T47D (cell line): ENCODE measurements around the genes MC2R and SNRPD1.

DNA sequence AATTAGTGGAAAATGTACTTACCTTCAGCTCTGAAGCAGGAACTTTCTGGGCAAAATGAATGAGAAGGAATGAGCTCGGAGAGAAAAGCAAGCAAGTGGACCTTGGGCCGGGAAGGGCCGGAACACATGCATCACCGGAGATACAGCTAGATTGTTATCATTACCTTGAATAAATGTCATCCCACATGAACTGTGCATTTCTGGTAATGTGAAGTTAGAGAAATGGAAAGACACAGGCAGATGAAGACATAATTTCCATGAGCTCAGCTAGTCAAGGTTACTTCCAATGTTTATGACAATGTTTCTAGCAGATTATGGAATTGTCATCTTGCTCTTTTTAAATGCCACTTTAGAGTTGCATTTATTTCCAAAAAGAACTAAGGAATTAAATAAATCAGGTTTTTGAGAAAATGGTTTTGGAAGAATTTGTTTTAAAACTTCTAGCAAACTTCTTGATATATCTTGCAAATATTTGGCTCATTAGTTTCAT, at the start of gene MC2R:
MC2R (minus strand) TSS at position 71 of the 490 bp plus-strand sequence.
- RRBS: no CpG with 5 or more reads among the region's 4 CpGs

- RRBS: no CpG with 5 or more reads among the region's 69 CpGs
Observed at GRCh38 chr18:14450078-14450690, 93.2 kb downstream of the POTEC start.

- RRBS: no CpG with 5 or more reads among the region's 5 CpGs
Observed at GRCh38 chr18:14921073-14921418, 173.1 kb downstream of the ANKRD30B start.

- RRBS: no CpG with 5 or more reads among the region's 5 CpGs
Observed at GRCh38 chr18:14941214-14941550, 193.2 kb downstream of the ANKRD30B start.

DNA sequence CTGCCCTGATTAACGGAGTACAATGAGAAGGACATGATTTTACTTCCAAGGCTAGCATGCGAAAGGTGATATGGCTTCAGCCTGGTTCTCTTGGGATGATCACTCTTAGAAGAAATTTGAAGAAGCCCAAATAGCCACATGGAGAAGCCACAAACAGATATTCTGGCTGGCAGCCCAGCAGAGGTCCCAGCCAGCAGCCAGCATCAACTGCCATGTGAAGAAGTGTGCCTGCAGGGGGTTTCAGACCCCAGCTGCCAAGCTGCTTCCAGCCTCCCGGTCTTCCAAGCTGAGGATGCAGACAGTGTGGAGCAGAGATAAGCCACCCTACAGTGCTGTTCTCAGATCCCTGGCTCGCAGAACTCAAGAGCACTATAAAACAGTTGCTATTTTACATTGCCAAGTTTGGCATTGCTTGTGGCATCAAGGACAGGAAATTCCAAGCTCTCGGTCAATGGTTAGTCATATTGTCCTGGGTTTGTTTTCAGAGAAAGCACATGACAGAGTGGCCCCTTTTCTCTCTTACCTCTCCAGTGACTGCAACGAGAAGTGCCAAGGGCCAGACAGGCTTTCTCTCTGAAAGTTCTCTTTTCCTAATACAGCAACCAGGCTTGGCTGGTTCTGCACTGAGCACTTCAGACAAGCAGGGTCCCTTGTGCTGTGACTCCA, 223.6 kb downstream of the ANKRD30B start:
- RRBS: no CpG with 5 or more reads among the region's 6 CpGs

- RRBS: no CpG with 5 or more reads among the region's 48 CpGs
Observed at GRCh38 chr18:15197436-15198060, 449.6 kb downstream of the ANKRD30B start.

- RRBS: no CpG with 5 or more reads among the region's 2 CpGs
Observed at GRCh38 chr18:20984185-20984567, 127.4 kb downstream of the ROCK1 start.

DNA sequence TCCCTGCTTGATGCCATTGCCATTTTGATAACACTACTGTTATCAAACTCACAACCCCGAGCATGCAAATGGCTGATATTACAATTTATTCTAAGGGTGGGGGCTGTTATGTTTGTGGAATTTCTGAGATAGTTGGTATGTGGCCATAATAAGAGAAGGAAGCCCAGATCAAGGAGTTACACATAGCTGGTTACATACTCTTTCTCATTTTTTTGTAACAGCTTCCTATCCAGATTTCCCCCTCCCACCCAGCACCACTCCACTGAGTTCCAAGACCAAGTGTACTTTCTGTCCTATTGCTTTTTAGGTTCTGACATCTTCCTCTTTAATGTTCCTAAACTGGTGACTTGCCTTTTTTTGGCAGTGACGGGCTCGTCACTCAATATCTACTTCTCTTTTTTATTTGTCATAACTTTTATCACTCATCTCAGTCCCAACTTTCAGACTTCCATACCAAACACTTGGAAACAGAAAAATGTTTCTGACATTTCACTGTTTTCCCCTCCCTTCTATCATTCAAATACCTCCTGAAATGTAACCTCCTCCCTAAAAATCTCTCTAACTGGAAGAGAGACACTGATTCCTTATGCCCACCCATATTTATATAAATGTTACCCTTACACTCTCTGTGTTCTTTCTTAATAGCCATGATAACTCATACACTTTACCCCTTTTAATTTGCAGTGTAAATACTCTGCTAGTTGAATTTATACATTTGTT, 6.3 kb upstream of the ROCK1 start:
- RRBS: no CpG with 5 or more reads among the region's 3 CpGs

- RRBS: 1% methylated on average over 19 of the region's 65 CpGs
Observed at GRCh38 chr18:21611994-21613159, at the start of gene SNRPD1. TSS of gene SNRPD1 (plus strand) at chr18:21612314.

GRCh38 chr18:21741884-21742247, 1.3 kb downstream of the MIB1 start:
- RRBS: 5% methylated on average over 6 of the region's 13 CpGs

DNA sequence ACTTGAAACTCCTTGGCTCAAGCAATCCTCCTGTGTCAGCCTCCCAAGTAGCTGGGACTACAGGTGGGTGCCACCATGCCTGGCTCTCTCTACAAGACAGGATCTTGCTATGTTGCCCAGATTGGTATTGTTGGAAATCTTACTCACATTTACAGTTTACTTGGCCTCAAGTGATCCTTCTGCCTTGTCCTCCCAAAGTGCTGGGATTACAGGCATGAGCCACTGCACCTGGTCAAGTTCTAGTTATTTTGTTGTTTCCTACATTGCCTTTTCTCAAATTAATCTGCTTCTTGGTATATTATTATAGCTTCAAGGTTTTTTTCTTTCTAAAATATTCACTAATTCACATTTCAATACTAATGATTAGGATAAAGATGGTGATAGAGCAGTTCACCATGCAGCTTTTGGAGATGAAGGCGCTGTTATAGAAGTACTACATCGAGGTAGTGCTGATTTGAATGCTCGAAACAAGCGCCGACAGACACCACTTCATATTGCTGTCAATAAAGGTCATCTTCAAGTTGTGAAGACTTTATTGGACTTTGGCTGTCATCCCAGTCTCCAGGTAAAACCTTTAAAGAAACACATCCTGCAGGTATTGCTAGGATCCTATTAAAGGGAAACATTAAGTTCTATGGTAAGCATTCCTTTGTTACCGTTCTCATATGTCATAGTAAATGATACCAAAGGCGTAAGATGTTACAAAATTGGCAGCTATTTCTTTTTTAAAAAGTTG, 74.8 kb downstream of the MIB1 start:
- RRBS: no CpG with 5 or more reads among the region's 7 CpGs

DNA sequence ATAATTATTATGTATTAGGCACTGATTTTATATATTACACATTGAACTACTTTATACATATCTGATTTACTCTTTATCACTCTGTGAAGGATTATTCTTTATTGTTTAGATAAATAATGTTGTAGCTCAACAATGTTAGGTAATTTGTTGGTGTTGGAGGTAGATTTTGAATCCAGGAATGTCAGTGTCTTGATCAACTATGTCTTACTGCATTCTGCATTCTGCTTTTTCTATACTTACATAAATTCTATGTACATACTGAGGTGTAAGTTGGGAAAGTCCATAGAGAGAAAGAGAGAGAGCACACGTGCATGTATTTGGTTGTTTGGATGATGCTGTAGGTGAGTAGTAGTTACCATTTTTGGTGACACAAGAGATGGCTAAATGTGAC, 111.4 kb downstream of the MIB1 start:
- RRBS: no CpG with 5 or more reads among the region's 1 CpG

GRCh38 chr18:21867567-21868666, 127.3 kb downstream of the MIB1 start:
- RRBS: no CpG with 5 or more reads among the region's 1 CpG

DNA sequence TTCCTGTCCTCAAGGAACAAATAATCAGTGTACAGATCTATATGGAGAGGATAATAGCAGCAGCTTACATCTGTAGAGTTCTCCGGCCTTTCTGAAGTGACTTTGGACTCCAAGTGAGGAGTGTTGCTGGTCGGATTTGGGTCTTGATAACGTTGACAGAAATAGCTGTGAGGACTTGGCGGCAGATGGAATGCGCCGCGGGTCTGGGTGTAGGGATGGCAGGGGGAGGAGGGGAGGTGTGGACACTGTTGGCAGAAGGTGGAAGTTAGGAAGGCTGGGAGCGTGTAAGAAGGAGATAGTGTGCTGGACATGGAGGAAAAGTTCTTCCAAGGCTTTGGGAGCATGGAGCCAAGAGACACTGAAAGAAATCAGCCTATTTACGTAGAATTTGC, 170.8 kb upstream of the GATA6 start:
- RRBS: no CpG with 5 or more reads among the region's 9 CpGs

DNA sequence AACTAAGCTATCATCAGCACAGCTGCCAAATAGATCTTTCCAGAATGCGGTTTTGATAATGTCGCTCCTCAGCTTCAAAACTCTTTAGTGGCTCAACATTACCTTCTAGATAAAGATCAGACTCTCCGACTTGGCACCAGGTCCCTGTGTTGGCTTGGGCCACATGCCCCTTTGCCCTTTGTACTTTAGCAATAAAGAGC, 128.9 kb upstream of the GATA6 start:
- RRBS: no CpG with 5 or more reads among the region's 3 CpGs

GRCh38 chr18:22060626-22061015, 108.8 kb upstream of the GATA6 start:
- RRBS: no CpG with 5 or more reads among the region's 2 CpGs

DNA sequence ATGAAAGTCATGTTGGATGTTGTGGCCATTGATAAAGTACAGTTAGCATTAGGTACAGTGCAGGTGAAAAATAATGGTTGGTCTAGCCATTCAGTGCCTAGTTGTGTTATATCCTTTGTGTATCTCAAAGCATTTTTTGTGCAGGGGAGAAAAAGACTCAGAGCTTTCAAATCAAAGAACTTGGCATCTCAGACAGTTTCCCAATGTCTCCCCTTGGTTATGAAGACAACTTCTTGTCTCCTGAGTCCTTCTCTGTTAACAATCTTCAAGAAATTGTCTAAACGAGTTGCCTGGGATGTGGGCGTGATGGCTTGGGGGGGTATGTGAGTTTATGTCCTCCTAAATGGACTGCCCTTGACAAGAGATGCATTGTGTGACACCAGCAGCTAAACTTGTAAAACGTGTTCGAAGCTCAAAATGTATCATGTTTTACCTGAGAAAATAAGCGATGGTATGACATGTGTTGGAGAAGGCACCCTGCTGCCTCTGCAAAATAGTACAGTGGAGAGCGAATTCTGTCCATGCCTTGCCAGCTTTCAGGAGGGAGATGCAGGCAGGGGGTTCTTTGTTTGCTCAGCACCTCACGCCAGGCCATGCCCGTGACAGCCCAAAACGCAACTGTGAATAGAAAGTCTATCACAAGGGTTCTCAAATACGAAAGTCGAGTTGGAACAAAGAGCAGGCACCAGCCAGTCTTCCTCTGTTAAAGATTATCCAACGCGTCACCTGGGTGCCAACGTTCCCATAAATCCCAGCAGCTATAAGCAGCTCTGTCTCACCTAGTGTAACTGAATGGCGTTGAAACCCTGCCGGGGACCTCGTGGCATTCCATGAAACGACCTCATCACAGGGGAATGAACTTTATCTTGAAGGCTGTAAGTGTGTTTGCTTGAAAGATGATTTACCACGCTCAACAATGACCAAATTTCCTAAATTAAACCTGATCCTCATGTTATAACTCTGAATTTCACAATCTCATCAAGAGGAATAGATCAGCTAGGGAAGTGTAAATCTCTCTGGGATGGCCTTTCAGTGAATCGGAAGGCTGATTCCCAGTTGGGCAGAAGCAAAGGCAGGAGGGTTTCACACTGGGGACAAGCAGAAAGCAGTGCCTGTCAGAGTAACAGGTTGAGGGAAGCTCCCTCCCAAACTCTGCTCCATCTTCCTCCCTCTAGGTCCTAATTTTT, 85.0 kb upstream of the GATA6 start:
- RRBS: no CpG with 5 or more reads among the region's 20 CpGs

DNA sequence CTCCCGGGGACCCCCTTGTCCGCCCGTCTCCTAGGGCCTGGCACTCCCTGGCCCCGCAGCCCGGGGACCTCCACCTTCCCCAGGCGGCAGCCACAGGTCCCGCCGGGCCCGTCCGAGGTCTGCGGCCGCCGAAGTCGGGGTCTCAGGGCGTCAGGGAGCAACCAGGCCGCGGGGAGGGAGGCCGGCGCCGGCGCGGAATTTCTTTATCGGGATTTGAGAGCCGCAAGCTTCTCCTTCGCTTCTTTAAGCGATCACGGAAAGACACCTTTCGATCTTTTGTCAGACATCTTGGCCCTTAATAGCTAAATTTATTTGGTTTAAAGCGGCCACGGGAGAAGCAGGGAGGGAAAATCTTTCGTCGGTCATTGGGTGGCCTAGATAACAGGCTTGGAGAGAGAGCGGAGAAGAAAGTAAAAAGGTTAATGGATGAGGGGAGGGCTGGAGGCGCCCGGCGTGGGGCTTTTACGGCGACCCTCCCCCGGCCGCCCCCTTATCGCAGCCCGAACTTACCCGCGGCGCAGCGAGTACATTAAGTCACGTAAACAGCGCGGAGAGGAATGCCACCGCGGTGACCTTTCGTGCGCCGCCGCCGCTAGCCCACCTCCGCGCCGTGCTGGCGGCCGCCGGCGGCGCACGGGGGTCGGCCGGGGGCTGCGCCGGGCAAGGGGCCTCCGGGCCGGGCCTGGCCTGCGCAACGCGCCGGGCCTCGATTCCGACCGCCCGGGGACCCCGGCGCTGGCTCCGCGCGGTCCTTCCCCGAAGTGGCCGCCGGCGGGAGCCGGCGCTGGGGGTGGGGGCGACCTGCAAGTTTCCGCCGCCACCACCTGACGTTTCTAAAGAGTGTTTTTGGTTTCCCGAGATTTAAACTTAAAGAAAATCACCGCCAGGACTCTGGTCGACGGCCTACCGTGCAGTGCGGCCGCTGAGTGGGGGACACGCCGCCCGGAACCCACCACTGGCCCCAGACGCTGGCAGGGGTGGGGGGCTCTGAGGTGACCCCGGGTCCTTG, 4.1 kb upstream of the GATA6 start:
- RRBS: 86% methylated on average over 25 of the region's 106 CpGs

- RRBS: 84% methylated on average over 15 of the region's 26 CpGs
Observed at GRCh38 chr18:22167030-22167493, 2.3 kb upstream of the GATA6 start.

DNA sequence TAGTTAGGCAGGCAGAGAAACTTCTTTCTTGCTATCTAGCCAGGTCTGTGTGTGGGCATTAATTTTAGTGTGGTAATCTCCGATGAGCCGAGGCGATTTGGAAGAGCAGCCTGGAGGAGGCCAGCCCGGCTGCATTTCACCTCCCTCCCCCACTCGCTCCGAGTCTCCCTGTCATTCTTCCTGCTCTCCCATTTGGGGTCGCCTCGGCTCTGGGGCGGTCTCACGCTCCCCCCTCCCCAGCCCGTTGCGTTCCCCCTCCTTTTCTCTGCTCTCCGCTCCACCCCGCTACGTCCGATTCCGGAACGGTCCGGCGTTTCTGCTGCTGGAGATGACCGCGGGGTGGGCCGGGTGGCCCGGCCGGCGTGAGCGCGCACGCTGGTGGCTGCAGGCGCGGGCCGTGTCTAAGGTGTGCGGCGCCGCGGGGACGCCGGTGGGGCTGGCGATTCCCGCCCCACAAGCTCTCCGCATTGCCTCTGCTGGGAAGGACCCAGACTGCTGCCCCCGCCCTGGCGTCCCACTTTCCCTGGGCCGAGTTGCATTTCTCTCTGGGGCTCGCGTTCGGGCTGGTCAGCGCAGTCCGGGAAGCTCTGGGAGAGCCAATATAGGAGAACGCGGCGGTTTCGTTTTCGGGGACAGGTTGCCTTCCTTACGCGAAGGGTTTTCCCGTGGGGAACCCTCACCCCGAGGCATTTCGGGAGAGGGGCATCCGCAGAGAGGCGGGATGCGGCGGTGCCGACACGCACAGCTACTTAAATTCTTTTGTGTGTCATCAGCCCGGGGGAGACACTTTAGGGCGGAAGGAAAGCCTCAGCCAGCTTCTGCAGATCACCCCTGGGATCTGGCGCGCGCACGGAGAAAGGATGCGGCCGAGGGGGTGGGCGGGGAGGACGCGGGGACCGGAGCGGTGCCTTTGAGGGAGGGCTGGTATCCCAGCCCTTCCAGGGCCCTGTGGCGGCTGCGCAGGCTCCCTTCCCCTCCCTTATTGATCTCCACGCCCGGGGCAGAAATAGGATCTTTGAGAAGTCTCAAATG, 879 bp downstream of the GATA6 start:
- RRBS: 4% methylated on average over 21 of the region's 82 CpGs